Epidermal melanocyte (primary cell): ENCODE results near the genes DLX3 and SAMD14.

- RRBS: no CpG with 5 or more reads among the region's 6 CpGs
These were observed 28.8 kb downstream of the NXPH3 start for GRCh38 chr17:49604416-49604936.

- RRBS: no CpG with 5 or more reads among the region's 2 CpGs
These were observed 18.5 kb downstream of the SPOP start for GRCh38 chr17:49659472-49659729.

DNA sequence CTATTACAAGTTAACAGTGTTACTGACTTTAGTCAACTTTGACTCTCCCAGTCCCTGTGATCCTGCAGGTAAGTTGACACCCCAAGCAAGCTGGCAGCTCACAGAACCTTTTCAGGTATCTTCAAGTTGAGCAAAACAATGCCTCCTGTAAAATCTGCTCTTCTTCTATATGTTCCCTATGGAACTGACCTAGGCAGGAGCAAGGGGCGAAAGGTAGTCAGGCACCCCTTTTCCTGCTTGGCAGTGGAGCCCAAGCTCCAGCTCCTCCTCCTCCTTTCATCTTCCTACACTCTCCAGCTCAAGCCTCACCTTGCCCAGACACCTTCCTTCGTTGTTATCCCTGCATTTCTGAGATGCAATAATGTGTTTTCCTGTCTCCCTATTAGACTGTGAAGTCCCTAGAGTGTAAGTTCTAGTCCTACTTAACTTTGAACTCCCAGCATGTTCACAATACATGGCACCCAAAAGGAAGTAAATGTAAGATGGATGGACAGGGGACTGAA lies 8.6 kb downstream of the SLC35B1 start:
- RRBS: no CpG with 5 or more reads among the region's 2 CpGs

GRCh38 chr17:49730010-49730674 lies 22.4 kb upstream of the SLC35B1 start:
- RRBS: no CpG with 5 or more reads among the region's 5 CpGs

DNA sequence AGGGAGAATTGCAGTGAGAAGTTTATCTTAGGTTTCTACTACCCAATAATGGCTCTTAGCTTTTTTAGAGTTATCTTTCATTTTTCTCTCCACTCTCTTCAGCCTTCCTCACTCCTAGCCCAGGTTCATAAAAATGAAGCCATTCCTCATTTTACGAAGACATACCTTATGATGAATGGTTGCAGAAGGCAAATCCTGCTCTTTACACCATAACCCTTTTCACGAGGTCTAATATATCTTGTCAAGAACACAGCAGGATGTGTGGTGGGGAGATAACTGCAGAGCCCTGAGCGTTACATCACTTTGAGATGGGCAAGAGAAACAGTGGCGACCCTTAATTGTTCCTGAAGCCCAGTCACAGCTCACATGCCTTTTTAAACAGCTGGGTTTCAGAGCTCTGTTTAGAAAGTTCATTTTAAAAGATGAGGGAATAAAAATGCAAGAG lies 3.1 kb downstream of the FAM117A start:
- RRBS: no CpG with 5 or more reads among the region's 4 CpGs

DNA sequence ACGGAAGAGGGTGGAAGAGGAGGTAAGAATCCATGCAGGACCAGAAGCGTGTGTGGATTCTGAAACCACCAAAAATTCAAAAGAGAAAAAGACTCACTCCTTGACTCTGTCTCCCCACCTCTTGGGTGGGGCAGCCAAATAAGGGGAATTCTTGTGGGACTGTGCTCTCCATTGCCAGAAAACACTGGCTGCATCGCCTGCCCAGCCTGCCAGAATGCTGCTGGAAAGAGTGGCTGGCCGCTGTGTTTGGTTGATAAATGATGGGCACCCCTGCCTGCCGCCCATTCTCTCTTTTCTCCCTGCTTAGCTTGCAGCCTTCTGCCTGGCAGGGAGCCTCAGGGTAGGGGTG lies 11.6 kb upstream of the KAT7 start:
- RRBS: no CpG with 5 or more reads among the region's 5 CpGs

GRCh38 chr17:49779772-49780321 lies 8.6 kb upstream of the KAT7 start:
- RRBS: no CpG with 5 or more reads among the region's 2 CpGs

DNA sequence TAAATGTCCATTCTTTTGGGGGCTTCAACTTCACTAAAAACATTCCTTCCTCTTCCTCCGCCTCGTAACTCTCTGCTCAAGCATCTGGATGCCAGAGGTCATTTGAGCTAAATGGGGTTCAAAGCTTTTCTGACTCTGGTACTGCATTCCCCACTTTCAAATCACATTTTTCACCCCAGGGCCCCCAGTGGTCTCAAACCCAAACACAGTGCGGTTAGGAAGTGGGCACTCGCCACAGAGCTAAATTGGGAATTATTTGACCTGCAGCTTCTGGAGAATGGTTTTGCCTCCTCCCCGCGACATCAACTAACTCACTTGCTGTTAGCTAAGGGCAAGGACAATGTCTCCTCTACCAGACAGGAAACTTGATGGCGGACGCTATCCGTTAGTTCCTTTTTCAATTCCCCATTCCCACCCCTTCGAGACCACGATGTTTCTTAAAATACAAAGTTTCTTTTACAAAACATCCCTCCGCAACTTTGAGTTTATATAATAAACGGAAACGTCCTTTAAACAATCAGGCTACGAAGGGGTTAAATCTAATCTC lies 612 bp upstream of the KAT7 start:
- RRBS: no CpG with 5 or more reads among the region's 15 CpGs

- RRBS: no CpG with 5 or more reads among the region's 21 CpGs
These were observed 4.0 kb upstream of the TAC4 start for GRCh38 chr17:49851828-49852212.

DNA sequence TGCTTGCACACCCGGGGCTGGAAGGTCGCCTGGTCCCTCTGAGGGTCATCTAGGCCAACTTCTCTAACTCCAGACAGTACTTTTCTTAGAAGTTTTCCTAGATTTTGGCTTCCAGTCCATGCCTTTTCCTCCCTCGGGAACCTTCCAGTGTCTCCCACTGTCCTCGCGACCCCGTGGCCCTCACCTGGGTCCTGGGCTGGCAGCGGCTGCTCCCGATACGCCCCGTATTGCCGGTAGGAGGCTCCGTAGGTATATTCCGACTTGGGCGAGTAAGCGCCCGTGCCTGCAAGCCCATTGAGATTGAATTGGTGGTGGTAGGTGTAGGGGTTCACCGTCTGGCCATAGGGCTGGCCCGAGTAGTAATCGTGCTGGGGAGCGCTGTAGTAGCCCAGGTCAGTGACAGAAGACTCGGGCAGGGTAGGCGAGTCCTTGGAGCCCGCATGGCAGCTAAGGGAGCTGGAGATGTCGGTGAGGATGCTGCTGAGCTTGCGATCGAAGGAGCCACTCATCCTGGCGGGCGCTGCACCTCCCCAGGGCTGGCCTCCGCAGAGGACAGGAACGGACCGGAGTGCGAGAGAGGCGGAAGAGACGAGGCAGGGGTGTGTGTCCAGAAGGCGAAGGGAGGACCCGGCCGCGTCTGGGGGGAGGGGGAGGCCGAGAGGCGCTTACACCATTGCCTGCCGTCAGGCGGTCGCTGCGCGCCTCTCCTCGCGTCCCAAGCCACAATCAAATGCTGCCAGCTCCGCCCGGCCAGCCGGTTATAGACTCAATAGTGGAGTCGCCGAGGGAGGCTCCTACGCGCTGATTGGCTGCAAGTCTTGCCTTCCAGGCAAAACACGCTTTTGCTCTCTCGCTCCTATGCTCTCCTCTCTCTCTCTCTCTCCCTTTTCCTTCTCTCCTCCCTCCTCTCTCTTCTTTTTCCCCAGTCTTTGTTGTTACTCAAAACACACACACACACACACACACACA lies at the start of gene DLX3:
DLX3 (minus strand) TSS at position 735 of the 969 bp plus-strand sequence.
- RRBS: 10% methylated on average over 12 of the region's 56 CpGs

DNA sequence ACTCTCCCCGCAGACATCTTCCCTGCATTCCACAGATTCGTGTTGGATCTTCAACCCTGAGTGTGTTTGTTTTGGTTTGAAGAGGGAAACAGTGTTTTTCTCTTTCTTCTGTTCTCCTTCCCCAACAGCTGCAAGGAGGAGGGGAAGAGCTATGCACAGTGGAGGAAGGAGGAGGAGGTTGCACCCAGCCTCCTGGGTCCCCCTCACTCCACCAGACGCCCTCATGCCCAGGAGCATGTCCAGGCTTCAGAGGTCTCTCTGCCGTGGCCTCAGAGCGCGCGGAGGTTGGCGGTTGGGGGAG lies 1.3 kb downstream of the ITGA3 start:
- RRBS: no CpG with 5 or more reads among the region's 8 CpGs

DNA sequence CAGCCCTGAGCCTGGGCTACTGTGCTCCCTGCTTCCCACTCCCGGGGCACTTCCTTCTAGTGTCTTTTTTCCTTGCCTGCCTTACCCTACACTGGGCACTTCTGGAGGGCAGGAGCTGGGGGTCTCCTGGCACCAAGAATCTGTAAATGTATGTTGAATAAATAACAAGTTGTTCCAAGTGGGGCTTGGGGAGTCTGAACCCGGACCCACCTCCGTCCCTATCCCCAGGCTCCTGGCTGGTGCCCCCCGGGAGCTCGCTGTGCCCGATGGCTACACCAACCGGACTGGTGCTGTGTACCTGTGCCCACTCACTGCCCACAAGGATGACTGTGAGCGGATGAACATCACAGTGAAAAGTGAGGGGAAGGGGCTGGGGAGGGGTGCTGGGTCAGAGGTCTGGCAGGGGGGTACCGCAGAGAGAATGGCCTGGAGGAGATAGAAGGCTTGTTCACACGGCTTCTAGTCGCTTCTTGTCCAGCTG lies 8.0 kb downstream of the ITGA3 start:
- RRBS: 89% methylated on average over 3 of the region's 11 CpGs

- RRBS: 5% methylated on average over 51 of the region's 108 CpGs
These were observed at the start of gene SAMD14 for GRCh38 chr17:50129482-50130651. Gene SAMD14 (minus strand): TSS chr17:50130160.

DNA sequence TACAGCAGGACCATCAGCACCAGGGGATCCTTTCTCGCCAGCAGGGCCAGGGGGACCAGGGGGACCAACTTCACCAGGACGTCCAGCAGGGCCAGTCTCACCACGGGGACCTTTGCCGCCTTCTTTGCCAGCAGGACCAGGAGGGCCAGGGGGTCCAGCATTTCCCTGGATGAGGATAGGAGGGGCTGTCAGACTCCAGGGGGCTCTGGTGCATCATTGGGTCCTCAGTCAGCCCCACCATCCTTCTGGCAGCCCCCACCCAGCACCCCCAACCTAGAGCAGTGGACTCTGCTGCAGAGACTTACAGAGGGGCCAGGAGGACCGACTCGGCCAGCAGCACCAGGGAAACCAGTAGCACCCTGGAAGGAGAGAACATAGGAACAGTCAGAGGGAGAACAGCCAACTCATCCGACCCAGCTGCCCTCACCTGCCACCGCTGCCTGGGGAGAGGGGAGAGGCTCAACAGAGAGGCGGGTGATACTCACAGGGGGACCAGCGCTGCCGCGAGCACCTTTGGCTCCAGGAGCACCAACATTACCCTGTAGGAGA lies 12.0 kb downstream of the COL1A1 start:
- RRBS: no CpG with 5 or more reads among the region's 12 CpGs

GRCh38 chr17:50198924-50199603 lies 2.4 kb downstream of the COL1A1 start:
- RRBS: 47% methylated on average over 2 of the region's 23 CpGs

GRCh38 chr17:50287351-50287768 lies 13.1 kb downstream of the TMEM92 start:
- RRBS: no CpG with 5 or more reads among the region's 7 CpGs

- RRBS: no CpG with 5 or more reads among the region's 3 CpGs
These were observed 15.0 kb downstream of the TMEM92 start for GRCh38 chr17:50289338-50289676.

GRCh38 chr17:50363672-50364369 lies 9.2 kb downstream of the MRPL27 start:
- RRBS: no CpG with 5 or more reads among the region's 9 CpGs

- RRBS: no CpG with 5 or more reads among the region's 2 CpGs
These were observed 6.2 kb downstream of the EME1 start for GRCh38 chr17:50379331-50379530.

- RRBS: no CpG with 5 or more reads among the region's 15 CpGs
These were observed 3.5 kb upstream of the CHAD start for GRCh38 chr17:50471934-50472776.